ENCODE measurements around a stretch of chr1.

- CAGE, long polyA plus RNA: no peak
- RRBS: no CpG with 5 or more reads among the region's 26 CpGs
These were observed 6.3 kb downstream of the NIT1 start for GRCh38 chr1:161123894-161124819.

DNA sequence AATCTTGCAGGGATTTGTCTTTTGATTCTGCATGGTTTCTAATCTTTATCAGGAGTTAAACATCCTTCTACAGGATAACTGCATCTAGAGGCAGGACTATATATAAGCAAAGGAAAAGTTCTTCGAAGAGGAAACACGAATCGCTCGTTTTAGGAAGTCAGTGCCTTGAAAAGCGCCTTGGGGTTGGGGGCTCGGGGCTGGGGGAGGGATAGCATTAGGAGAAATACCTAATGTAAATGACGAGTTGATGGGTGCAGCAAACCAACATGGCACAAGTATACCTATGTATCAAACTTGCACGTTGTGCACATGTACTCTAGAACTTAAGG, 512 bp upstream of the UFC1 start:
- CAGE, long polyA plus RNA: no peak
- RRBS: no CpG with 5 or more reads among the region's 8 CpGs

- CAGE, long polyA plus RNA: no peak
- RRBS: no CpG with 5 or more reads among the region's 7 CpGs
These were observed 5.0 kb upstream of the B4GALT3 start for GRCh38 chr1:161182251-161182816.

- CAGE, long polyA plus RNA: no peak
- RRBS: no CpG with 5 or more reads among the region's 5 CpGs
These were observed 9.6 kb downstream of the ADAMTS4 start for GRCh38 chr1:161189259-161189744.

DNA sequence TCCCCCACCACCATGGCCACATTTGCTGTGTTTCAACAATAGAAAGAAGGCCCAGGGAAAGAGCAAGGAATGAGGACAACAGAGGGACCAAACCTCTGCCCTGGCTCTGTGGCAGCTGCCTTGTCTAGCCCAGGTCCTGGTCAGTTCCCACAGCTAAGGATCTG, 1.2 kb upstream of the NDUFS2 start:
- CAGE, long polyA plus RNA: no peak

- CAGE, long polyA plus RNA: no peak
- RRBS: no CpG with 5 or more reads among the region's 10 CpGs
These were observed 4.0 kb downstream of the TOMM40L start for GRCh38 chr1:161229741-161230477.

DNA sequence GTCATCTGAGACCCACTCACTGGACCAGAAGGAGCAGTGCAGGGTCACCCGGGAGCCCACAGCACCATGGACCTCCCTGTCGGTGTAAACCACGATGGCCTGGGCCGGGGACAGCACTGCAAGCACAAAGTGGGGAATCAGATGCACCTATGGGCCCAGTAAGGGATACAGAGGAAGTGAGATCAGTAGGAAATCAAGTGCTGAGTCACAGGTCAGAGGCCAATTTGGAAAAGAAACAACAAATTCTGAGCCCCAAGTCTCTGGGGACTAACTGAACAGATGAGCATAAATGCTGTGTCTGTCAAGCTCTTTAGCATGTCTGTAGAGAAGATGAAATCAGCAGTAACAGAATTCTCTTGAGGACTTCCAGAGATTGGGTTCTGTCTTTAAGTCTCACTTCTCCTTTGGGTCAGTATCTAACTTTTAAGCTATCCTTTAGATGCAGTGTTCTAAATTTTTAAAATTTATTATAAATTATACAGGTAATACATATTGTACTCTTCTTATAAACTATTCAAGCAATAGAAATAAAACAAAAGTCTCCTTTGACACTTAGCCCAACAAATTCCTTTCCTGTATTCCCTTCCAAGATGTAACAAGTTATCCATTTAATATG, 2.4 kb downstream of the MPZ start:
- CAGE, long polyA plus RNA: no peak
- RRBS: 73% methylated on average over 4 of the region's 4 CpGs

DNA sequence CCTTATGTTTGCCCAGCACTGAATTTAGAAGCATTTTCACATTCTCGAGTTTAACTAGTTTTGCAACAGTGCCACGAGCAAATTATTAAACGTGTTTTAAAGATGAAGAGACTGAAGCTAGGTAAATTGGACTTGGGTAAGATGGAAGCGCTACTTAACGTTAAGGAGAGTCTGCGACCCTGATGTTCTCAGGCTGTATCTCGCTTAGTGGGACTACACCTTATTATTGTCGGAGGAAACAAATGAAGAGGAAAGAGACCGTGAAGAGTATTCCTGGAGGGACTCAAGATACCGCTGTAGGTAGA, 32.5 kb upstream of the CFAP126 start:
- CAGE, long polyA plus RNA: no peak
- RRBS: no CpG with 5 or more reads among the region's 10 CpGs

DNA sequence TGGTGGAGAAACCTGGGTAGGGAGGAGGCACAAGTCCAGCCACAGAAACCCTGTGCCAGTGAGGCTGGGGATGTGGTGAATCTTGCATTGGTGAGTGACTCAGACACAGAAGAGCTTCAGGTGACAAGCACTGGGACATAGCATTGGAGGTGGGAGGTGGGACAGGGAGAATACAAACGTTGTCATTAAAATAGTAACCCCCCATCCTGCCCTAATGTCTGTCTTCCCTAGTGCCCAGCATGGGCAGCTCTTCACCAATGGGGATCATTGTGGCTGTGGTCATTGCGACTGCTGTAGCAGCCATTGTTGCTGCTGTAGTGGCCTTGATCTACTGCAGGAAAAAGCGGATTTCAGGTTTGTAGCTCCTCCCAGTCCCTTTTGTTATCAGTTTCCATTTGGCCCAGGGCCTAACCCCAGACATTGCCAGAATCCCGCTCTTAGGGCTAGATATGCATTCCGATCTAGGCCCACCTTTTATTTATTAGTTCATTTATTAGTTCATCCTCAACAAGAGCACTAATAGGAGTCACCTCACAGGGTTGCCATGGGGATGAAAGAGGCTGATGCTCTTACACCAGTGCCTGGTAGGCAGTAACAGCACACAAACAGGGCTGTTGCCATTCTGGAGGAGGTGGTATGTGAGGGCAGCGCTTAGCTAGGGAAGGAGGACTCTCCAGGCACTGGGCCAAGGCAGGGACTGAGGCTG, 5.5 kb downstream of the FCGR2A start:
- CAGE, long polyA plus RNA: no peak
- RRBS: no CpG with 5 or more reads among the region's 6 CpGs

GRCh38 chr1:161517846-161518400, 6.4 kb upstream of the HSPA6 start:
- CAGE, long polyA plus RNA: no peak
- RRBS: no CpG with 5 or more reads among the region's 9 CpGs

GRCh38 chr1:161539666-161540615, 9.7 kb downstream of the FCGR3A start:
- CAGE, long polyA plus RNA: no peak
- RRBS: no CpG with 5 or more reads among the region's 44 CpGs

DNA sequence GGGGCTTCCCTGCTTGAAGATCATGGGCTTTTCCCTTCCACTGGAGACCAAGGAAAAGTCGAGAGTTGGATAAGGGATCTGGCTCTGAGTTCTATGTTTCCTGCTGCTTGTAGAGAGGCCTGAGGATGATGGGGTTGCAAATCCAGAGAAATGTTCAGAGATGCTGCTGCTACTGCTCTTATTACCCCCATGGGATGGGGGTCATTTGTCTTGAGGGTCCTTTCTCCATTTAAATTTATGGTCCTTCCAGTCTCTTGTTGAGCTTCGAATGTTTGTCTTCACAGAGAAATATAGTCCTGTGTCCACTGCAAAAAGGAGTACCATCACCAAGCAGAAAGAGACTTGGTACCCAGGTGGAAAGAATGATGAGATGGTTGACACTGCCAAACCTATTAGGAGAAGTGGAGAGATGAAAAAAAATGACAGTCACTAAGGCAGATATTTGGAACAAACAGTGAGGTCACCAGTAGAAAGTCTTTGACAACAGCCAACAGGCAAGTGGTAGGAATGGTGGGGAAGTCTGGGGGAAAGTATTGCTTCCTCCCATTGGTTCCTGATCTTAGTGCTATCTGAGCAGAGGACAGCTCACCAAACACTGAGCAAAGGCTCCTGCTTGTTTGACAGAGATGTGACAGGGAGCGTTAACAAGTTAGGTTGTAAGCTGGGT, 6.7 kb downstream of the FCGR3A start:
- CAGE, long polyA plus RNA: no peak
- RRBS: no CpG with 5 or more reads among the region's 3 CpGs

DNA sequence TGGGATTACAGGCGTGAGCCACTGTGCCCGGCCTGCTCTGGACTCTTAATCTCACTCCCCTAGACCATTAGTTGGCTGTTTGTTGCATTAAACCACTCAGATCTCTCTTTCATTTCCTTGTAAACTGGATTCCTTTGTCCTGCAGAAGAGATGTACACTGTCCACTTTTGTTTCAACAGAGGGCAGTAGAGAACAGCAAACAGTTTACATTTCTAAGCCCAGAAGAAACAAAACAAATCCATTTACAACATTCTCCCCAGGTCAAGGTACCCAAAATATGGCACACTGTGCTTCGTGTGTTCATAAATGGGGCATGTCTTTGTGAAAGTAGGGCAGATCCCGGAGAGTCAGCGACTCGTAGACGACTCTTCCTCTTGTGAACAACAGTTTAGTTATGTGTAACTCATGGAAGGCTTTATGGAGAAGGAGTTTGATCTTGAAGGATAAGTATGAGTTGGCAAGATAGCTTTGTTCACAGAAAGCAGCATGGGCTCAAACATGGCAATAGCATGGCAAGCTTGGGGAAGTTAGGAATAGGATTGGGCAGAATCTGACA, 16.6 kb upstream of the FCGR3A start:
- CAGE, long polyA plus RNA: no peak
- RRBS: no CpG with 5 or more reads among the region's 7 CpGs

DNA sequence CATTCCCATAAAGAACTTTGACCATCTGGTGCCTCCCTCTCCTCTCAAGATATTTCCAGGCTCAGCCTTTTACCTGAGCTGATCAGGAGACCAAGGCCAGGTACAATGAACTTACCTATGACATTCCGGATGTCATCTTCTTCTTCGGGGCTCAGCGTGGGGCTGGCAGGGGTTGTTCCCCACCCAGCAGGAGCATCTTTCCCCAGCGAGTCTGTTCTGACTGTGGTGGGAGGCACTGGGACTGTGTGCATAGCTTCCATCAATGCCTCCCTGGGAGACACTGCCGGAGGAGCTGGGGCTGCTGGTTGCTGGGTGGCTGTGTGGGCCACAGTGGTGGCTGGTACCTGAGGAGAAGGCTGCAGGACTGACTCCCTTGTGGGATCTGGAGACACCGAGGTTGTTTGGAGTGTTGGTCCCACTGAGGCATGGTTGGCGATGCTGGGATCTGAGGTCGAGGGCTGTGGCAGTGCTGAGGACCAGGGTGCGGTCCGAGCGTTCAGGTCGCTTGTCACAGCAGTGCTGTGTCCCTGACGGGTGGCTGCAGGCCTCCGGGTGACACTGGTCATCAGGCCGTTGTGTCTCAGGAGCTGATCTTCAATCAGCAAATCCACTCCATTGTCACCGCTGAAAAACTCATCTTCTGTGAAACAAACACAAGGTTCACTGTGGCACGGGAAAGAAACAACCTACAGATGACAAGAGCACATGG, 25.8 kb downstream of the OLFML2B start:
- CAGE, long polyA plus RNA: no peak
- RRBS: no CpG with 5 or more reads among the region's 17 CpGs

DNA sequence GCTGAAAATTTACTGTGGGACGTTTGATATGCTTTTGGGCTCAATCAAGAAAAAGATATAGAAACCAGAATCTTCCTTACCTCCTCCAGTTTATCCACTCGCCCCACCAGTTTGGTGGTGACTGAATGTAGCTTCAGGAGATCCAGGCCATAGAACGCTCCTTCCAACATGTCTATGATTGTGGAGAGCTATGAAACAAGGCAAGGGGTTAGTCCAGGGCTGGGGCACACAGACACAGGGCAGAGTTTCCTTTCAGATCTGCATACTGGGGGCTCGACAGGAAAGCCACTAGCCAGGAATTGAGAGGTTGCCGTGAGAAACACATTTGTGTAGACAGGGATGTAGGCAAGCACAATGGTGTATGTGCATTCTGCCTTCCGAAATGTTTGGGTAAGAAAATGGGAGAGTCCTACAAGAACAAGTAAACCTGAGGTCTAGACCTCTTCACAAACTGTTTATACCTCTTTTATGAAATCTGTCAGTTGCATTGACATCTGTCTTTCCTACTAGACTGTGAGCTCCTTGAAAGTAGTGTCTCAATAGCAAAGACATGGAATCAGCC, 6.3 kb downstream of the OLFML2B start:
- CAGE, long polyA plus RNA: no peak
- RRBS: no CpG with 5 or more reads among the region's 6 CpGs

DNA sequence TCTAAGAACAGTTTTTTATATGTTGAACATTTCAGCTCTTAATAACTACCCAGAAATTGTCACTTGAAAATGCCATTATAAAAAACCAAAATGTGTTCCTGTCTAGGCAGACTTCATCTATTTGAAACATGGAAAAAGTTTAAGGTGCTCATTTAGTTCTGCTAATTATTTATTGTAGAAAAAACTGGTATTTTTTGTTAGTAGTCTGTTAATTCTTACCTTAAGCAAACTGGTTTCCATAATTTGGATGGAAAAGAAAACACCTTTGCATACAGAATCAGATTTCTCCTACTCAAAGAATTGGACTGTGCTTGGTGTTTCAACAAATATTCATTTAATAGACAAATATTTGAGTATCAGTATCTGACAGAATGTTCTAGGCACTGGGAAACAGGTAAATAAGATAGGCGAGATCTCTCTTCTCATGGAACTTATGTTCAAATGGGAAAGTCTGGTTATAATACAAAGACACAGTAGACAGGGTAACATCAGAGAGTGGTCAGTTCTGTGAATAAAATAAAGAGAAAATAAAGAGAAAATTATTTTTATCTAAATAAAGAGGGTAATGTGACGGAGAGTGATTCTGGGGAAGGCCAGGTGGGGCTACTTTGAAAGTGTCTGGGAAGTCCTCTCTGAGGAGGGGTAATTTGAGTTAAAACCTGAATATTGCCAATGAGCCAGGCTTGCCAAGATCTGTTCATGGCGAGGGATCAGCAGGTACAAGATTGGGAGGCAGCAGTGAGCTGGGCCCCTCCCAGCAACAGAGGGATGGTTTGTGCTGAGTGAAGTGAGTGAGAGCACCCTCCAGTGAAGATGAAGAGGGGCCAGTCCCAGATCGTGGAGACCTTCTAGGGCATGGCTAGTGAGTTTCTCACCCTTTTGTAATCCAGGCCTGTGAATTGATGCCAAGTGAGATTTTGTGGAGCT, 120.0 kb downstream of the NOS1AP start:
- CAGE, long polyA plus RNA: no peak
- RRBS: no CpG with 5 or more reads among the region's 4 CpGs

DNA sequence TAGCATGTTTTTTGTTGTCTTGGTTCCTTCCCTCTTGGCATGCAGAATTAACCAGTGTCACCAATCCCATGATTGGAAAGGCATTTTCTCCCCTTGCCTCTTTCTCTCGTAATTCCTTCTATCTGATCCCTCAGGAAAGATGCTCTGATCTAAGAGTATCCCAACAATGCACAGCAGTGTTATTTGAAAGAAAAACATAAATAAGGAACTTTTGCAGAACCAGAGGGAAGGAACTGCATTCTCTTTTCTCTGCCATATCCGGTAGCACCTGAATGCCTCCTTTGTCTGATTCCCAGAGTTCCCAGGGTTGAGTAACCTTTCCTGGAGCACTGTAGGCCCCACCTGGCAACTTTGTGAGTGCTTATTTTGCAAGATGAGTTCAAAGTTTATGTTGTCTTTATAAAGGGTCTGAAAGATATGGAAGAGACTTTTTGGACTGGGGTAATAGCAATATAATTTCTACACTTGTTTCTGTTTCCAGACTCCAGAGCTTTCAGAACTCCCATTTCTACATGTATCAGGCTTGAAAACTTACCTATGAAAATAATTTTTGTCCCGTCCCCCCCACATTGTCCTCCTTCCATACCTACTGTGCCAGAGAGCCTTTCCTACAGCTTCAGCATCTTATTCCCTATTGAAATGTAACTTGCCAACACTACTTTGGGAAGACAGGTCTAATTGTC, 129.4 kb downstream of the SPATA46 start:
- CAGE, long polyA plus RNA: no peak
- RRBS: no CpG with 5 or more reads among the region's 3 CpGs

DNA sequence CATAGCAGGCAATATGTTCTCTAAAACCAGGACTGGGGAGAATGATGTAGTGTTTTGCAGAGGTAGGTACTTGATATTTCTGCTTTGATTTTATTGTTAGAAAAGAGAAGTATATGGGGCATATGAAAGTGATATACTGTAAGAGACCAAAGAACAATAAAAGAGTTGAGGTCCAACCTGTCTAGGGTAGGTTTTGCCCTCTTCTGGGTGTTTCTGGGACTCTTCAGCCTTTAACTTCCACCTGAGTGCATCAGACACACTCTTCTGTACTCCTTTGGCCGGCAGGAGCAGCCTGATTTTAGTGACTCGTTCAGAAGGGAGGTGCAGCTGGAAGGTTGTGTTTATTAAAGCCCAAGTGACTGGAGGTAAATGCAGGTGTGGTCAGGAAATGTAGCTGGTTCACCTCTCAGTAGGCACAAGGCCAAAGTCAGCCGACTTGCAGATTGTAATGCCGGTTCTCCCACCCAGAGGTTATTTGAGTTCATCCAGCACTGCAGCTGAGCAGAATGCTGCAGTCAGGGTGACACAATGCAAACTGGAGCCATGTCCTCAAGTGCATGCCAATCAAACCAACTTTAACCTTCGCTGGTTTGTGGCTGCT, 91.6 kb downstream of the SPATA46 start:
- CAGE, long polyA plus RNA: no peak
- RRBS: no CpG with 5 or more reads among the region's 5 CpGs

- CAGE, long polyA plus RNA: no peak
- RRBS: no CpG with 5 or more reads among the region's 11 CpGs
These were observed 11.2 kb downstream of the SPATA46 start for GRCh38 chr1:162365233-162366107.

DNA sequence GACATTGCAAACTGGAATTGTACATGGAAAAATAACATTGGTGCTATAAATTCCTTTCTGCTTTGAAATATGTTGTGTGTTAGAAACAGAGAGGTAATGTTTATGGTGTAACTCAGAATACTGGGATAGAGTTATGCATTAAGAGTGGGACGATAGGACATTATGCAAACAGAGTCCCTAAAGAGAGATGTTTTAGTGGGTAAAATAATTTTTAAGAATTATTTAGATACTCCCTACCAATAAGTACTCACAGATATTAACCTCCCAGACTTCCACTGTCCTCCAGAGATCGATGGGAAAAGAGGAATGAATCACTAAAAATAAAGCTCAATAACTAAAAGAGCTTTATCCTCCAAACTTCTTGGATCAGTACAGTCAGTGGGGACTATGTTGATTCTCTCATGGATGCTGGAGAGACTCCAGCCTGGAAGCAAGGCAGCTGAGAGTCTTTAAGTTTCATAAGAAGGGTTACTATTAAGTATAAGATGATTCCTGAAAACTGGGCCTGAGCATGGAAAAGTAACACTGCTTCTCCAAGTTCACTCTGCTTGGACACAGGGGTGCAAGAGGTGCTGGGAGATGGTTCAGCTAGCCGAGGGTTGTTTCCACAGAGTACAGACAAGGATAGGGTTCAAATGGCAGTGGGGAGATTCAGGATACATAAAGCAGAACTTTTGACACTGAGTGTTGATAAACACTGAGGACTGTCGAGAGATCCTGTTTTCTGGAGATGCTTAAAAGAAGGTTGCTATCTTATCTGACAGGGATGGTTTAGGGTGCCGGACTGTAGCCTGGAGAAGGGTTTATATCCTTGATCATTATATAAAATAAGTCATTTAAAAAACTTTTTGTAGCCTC, 6.2 kb upstream of the DDR2 start:
- CAGE, long polyA plus RNA: no peak
- RRBS: no CpG with 5 or more reads among the region's 5 CpGs